IMR-90 (cell line): Measurements from ENCODE around the genes OR5P3 and LMO1.

DNA sequence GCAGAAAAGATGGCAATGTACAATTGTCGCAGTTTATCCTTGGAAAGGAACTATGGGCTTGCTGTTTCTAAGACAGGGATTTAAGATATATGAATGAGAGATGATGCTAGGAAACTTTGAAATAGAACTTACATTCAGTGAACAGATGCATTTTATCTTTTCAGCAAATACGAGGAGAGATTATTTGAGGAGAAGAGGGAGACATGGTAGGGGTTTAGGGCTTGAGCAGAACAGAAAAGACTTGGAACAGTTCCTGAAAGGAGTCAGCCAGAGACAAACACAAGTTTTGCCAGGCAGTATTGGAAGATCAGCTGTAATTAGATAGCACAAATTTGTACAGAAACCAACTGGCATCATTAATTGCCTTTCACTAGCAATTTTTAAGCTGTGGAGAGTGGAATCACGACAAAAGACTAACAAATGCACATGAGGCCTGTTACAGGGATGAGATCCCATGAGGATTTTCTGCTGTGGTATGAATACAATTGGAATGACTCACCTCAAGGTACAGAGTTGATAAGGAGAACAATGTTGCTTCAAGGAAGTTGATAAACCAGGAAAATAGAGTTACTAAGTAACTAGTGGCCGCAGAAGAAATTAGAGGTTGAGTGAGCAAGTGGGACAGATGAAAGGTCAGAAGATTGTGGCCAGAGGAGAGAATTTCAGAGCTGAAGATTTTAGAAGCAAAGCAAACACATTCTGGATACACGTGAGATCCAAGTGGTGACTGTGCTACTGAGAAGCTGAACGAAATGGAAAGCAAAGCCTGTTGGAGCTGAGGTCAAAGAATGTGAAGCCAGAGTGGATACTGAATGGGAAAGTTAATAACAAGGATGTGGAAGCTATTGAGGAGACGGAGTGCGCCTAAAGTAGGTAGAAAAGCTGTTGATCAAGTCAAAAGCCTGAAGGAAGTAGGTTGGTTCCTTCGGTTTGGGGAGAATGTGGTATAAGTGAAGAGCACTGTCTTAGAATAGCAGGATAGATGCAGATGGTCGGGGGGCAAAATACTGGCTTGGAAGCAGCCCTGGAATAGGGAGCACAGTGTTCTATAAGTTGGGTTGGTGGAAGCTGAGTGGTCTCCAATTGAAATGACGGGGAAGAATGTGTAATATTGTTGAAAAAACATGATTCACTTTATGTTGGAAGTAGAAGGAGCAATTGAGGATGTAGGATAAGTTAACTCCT, 67.8 kb downstream of the CYB5R2 start:
- RRBS = no CpG with 5 or more reads among the region's 11 CpGs
CAGE:
- cytosol, long polyA plus RNA = no peak
- long polyA plus RNA = no peak
- nucleus, long polyA plus RNA = no peak

DNA sequence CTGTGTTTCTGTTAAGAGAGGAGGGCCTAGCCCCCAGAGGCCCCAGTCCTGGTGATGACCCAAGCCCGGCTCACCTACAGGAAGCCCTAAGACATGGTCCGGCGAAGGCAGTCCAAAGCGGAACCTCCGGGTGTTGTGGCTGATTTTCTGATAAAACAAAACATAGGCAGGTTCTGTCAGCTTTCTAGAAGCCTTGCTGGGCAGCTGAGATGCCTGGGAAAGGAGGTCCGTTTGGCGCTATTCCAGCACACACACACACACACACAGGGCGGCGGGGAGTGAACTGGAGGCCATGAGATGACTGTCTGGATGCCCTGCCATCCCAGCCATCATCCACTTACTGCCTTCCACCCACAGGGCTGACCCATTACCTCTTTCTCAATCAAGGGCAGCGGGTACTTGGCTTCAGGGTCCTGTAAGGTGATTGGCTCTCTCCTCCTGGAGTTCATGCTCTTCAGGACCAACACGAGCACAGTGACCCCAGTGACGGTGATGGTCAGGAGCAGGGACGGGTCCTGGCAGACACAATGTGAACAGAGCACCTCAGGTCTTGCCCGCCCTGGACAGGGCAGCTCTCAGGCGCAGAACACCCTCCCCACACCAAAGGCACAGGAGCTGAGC, 813 bp downstream of the CYB5R2 start:
- RRBS = no CpG with 5 or more reads among the region's 15 CpGs
CAGE:
- cytosol, long polyA plus RNA = no peak
- long polyA plus RNA = no peak
- nucleus, long polyA plus RNA = no peak

DNA sequence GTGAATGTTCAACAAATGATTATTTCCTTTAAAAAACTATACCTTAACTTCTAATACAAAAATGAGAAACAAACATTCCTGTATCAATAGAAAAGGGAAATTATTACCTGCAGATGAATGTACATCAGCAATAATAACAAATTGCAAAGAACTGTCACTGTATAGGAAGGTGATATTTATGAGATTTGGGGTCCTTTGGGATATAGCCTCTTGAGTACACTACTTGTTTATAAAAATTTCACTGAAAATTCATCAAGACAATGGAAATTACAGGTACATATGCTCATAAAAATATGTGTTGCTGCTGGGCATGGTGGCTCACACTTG, at the start of gene OR5P3:
Gene OR5P3, minus strand, starts transcription at position 124 of the 327 bp plus-strand sequence.
CAGE:
- cytosol, long polyA plus RNA = no peak
- long polyA plus RNA = no peak
- nucleus, long polyA plus RNA = no peak

- RRBS = no CpG with 5 or more reads among the region's 15 CpGs
CAGE:
- cytosol, long polyA plus RNA = no peak
- long polyA plus RNA = no peak
- nucleus, long polyA plus RNA = no peak
Observed at GRCh38 chr11:8263572-8264018, at the start of gene LMO1. Gene LMO1, minus strand, starts transcription at chr11:8263878.

DNA sequence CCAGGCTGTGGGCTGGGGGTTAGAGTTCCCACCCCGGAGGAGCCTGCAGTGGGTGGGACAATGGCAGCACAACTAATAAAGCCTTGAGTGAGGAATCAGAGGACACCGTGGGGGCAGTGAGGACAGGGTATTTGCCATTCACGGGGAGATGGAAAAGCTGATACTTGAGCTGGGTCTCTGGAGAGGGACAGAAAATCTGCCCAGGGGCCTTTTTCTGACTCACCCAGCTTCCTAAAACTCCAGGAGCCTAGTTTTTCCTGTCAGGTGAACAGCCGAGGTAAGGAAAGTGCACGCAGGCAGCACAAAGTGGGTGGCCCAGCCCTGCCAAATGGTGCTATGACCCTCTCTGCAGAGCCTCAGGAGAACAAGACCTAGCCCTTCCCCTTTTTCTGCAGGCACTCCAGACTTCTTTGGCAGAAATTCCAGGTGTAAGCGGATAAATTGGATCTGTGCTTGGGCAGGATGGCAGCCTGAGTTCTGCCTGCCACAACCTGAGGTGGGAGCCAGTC, 72.7 kb upstream of the LMO1 start:
- RRBS = 56% methylated on average over 1 of the region's 6 CpGs
CAGE:
- cytosol, long polyA plus RNA = no peak
- long polyA plus RNA = no peak
- nucleus, long polyA plus RNA = no peak

- RRBS = no CpG with 5 or more reads among the region's 57 CpGs
CAGE:
- cytosol, long polyA plus RNA = no peak
- long polyA plus RNA = no peak
- nucleus, long polyA plus RNA = no peak
Observed at GRCh38 chr11:8688621-8689642, 6.3 kb downstream of the RPL27A start.

- RRBS = no CpG with 5 or more reads among the region's 18 CpGs
CAGE:
- cytosol, long polyA plus RNA = no peak
- long polyA plus RNA = no peak
- nucleus, long polyA plus RNA = no peak
Observed at GRCh38 chr11:8708799-8709758, 26.5 kb downstream of the RPL27A start.

DNA sequence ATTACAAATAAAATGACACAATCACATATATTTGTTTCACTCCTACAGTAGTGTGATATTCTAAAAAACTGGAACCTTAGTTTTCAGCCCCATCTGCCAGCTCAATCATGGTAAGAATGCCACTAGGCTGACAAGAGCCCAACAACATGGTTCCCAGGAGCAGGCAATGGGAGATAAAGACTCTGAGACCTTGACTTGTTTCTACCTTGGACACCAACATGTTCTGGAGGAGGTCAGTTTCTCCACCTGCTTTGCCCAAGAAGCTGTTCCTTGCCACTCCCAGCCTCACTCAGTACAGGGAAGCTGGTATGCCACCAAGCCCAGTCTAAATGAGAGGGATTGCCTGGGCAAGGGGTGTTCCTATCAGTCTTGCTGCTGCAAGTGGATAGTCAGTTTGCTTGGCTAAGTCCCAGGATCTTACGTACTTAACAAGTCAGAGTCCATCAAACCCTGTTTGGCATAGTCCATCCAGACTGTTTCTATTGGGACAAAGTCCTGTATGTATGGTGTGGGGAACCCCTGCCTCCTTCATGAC, 61.4 kb downstream of the DENND2B start:
- RRBS = no CpG with 5 or more reads among the region's 1 CpG
CAGE:
- cytosol, long polyA plus RNA = no peak
- long polyA plus RNA = no peak
- nucleus, long polyA plus RNA = no peak

DNA sequence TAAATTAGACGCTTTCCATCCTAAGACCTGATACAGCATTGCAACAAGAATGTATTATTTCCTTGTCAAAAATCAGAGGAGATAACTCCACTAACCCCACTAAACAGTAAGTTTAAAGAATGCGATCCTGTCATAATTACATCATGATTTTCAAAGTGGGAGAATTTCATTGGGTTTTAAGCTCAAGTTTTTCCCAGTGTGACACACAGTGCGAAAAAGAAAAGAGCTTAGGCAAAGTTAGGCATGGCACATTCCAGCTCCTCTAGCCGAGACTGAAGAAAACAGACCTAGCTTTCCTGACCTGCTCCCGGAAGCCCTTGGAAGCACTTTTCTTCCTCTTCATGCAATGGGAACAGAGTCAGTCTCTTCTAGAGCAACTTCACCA, 23.9 kb upstream of the DENND2B start:
- RRBS = no CpG with 5 or more reads among the region's 5 CpGs
CAGE:
- cytosol, long polyA plus RNA = no peak
- long polyA plus RNA = no peak
- nucleus, long polyA plus RNA = no peak

GRCh38 chr11:9252666-9253711, 12.2 kb downstream of the DENND5A start:
- RRBS = no CpG with 5 or more reads among the region's 8 CpGs
CAGE:
- cytosol, long polyA plus RNA = no peak
- long polyA plus RNA = no peak
- nucleus, long polyA plus RNA = no peak

DNA sequence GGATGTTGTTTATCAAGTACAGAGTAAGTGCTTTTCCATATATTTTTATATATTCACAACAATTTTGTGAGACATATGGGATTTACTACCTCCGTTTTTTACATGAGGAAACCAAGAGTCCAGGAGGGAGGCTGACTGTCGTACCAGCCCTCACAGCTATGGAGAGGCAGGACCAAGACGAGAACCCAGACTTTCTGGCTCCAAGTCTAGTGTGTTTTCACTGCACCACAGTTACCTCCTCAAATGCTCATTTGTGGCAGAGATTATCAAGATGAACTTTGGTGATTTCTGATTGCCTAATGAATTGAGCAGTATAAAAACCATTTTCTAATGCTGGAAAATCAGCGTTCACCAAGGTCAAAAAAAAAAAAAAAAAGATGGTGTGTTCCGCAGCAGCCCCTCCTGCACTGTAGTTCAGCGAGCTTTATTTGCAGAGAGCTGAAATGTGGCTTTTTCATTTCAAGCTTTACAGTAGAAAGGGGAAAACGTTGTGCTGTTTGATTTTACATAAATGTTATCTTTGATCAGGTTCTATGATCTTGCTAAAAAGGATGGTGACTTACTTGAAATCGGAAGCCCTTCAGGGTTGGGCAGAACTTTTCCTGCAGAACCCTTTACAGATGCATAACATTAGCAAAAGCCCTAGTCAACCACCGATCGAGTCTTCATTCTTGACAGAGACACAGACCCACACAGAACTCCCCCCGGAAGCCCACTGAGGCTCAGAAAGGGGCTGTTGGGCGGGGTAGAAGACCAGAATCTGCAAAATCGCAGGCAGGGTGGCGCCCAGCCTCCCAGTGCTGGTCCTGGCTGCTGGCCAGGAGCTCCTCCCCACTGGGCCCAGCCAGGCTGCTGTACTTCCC, 44.6 kb upstream of the WEE1 start:
- RRBS = no CpG with 5 or more reads among the region's 14 CpGs
CAGE:
- cytosol, long polyA plus RNA = no peak
- long polyA plus RNA = no peak
- nucleus, long polyA plus RNA = no peak

DNA sequence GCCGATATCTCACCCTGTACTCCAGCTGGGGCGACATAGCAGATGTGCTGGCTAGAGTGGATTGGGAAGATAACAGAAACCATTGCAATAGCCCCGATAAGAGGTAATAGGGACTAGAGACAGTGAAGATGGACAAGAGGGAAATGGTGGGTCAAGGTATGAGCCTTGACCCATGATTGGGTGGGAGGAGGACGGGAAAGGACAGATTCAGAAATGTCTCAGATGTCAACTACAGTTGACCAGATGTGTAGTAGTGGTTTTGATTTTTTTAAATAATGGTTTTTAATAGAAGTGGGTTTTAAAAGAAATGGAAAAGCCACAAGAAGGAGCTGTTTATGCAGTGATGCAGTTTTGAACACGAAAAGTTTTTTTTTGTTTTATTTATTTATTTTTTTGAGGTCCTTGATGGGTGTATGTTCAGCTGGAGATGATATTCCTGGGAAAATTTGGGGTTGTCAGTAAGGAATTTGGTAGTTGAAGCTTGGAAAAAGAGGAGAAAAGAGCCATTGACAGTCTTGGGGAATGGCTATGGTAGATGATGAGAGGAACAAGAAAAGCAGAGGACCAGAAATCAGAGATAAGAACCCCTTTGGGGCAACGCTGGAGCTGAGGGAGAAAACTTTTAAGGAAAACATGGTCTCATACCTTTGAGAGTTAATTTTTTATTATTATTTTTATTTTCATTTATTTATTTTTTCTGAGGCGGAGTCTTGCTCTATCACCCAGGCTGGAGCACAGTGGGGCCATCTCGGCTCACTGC, 6.4 kb downstream of the SWAP70 start:
- RRBS = no CpG with 5 or more reads among the region's 8 CpGs
CAGE:
- cytosol, long polyA plus RNA = no peak
- long polyA plus RNA = no peak
- nucleus, long polyA plus RNA = no peak

DNA sequence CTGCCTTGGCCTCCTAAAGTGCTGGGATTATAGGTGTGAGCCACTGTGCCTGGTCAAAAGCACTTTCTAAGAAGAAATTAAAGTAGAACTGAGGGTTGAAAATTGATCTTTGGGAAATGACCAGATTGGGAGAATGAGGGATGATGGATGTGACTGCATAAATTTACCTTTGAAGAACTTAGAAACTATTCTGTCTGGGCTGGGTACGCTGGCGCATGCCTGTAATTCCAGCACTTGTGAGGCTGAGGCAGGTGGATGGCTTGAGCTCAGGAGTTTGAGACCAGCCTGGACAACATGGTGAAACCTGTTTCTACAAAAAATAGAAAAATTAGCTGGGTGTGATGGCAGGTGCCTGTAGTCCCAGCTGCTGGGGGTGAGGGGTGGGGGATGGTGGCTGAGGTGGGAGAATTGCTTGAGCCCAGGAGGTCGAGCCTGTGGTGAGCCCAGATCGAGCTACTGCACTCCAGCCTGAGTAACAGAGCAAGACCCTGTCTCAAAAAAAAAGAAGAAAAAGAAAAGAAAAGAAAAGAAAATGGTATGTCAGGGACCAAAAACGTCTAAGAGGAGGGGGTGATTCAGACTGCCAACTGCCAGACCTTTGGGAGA, 19.1 kb downstream of the SWAP70 start:
- RRBS = no CpG with 5 or more reads among the region's 5 CpGs
CAGE:
- cytosol, long polyA plus RNA = no peak
- long polyA plus RNA = no peak
- nucleus, long polyA plus RNA = no peak

- RRBS = no CpG with 5 or more reads among the region's 5 CpGs
CAGE:
- cytosol, long polyA plus RNA = no peak
- long polyA plus RNA = no peak
- nucleus, long polyA plus RNA = no peak
Observed at GRCh38 chr11:9765382-9766079, 101.7 kb downstream of the SWAP70 start.

DNA sequence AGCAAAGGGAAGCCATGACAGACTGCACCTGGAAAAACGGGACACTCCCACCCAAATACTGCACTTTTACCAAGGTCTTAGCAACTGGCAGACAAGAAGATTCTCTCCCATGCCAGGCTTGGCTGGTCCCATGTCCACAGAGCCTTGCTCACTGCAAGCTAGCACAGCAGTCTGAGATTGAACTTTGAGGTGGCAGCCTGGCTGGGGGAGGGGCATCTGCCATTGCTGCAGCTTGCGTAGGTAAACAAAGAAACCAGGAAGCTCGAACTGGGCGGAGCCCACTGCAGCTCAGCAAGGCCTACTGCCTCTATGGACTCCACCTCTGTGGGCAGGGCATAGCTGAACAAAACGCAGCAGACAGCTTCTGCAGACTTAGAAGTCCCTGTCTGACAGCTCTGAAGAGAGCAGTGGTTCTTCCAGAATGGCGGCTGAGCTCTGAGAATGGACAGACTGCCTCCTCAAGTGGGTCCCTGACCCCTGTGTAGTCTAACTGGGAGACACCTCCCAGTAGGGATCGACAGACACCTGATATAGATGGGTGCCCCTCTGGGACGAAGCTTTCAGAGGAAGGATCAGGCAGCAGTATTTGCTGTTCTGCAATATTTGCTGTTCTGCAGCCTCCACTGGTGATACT, 267.1 kb downstream of the SWAP70 start:
- RRBS = no CpG with 5 or more reads among the region's 8 CpGs
CAGE:
- cytosol, long polyA plus RNA = no peak
- long polyA plus RNA = no peak
- nucleus, long polyA plus RNA = no peak

GRCh38 chr11:10282392-10283363, 11.3 kb downstream of the SBF2 start:
- RRBS = no CpG with 5 or more reads among the region's 1 CpG
CAGE:
- cytosol, long polyA plus RNA = no peak
- long polyA plus RNA = no peak
- nucleus, long polyA plus RNA = no peak

DNA sequence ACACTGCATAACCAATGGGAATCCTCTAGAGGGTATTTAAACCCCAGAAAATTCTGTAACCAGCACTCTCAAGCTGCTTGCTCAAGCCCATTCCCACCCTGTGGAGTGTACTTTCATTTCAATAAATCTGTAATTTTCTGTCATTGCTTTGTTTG, 8.5 kb downstream of the SBF2 start:
CAGE:
- cytosol, long polyA plus RNA = no peak
- long polyA plus RNA = no peak
- nucleus, long polyA plus RNA = no peak

DNA sequence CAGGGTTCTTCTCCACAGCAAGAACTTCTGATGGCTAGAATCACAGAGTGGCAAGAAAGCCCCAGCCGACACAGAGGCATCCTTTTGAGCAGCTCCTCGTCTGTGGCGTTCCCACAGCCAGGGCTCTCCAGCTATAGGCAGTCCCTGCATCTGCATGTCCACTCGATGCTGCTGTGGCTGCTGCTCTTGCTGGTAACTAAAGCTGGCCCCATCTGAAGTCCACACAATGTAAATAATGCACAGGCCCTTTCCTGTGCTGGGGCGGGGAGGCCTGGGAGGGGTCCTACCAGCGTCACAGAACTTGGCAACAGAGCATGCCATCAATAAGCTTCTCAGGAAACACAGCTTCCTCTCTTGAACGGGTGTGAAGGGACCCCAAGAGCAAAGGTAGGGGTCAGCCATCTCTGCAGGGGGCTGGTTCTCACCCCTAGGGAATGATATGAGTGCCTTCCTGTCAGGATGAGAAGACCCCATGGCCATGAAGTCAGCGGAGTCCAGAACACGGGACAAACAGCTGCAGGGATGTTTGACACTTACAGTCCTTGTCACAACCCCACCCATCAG, 39.0 kb upstream of the LYVE1 start:
- RRBS = no CpG with 5 or more reads among the region's 9 CpGs
CAGE:
- cytosol, long polyA plus RNA = no peak
- long polyA plus RNA = no peak
- nucleus, long polyA plus RNA = no peak

- RRBS = no CpG with 5 or more reads among the region's 2 CpGs
CAGE:
- cytosol, long polyA plus RNA = no peak
- long polyA plus RNA = no peak
- nucleus, long polyA plus RNA = no peak
Observed at GRCh38 chr11:10619097-10619680, 50.7 kb upstream of the LYVE1 start.

- RRBS = no CpG with 5 or more reads among the region's 9 CpGs
CAGE:
- cytosol, long polyA plus RNA = no peak
- long polyA plus RNA = no peak
- nucleus, long polyA plus RNA = no peak
Observed at GRCh38 chr11:10624015-10624783, 55.7 kb upstream of the LYVE1 start.